BE2C (cell line): ENCODE measurements around a stretch of chr2.

DNA sequence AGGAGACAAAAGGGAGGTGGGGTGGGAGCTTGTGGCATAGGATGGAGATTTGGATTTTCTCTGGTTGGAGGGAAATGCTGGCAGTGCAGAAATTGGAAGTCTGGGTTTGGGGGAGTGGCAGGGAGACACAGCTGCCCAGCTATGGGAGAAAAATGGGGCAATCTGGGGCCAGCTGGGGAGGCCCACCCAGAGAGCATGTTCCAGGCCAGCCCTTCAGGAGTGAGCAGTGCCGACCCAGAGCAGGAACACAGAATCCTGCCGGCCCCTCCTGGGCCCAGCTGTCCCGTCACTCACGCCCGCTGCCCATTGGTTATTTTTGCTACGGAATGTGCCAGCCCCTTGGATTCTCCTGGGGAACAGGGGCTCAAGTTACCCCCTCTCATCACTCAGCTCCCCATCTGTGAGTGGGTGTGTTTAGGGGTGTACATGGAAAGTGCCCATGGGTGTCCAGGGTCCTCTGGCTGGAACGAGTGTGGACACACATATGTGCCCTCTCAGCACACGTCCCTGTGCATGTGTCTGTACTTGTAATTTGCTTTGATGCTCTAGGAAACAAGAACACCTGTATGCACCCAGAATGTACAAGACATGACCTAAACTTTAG lies 4.9 kb downstream of the SPEG start:
- RRBS: no CpG with 5 or more reads among the region's 8 CpGs

DNA sequence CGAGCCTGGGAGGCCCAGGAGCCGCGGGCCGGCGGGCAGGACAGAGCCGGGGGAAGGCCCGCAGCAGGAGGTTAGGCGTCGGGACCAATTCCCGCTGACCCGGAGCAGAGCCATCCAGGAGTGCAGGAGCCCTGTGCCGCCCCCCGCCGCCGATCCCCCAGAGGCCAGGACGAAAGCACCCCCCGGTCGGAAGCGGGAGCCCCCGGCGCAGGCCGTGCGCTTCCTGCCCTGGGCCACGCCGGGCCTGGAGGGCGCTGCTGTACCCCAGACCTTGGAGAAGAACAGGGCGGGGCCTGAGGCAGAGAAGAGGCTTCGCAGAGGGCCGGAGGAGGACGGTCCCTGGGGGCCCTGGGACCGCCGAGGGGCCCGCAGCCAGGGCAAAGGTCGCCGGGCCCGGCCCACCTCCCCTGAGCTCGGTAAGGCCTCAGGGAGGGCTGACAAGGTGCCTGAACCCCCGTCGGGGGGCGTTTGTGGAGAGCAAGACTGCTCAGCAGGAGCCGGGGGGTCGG lies 14.3 kb downstream of the SPEG start:
- RRBS: 78% methylated on average over 32 of the region's 42 CpGs

- RRBS: no CpG with 5 or more reads among the region's 11 CpGs
These were observed 25.5 kb upstream of the SPEGNB start for GRCh38 chr2:219470197-219471088.

DNA sequence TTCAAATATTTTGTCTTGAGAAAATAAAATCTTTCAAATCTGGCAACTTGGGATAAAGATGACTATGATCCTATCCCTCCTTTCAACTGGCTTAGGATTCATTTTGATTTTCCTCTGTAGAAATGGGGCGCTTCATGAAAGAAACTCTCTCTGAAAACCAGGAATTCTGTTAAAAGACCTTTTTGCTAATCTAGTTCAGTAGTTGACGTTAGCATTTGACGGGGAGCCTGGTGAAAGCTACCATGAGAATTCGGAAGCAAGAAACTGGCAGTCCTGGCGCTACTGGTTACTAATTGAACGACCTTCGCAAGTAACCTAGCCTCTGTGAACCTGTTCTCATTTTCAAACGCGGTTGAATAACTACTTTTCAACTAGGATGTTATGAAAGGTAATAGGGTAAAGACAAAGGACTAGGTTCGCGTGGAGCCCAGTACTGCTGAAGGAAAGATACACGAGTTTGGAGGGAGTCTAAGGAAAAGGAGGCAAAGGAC lies 665 bp upstream of the STK11IP start:
- RRBS: no CpG with 5 or more reads among the region's 12 CpGs

DNA sequence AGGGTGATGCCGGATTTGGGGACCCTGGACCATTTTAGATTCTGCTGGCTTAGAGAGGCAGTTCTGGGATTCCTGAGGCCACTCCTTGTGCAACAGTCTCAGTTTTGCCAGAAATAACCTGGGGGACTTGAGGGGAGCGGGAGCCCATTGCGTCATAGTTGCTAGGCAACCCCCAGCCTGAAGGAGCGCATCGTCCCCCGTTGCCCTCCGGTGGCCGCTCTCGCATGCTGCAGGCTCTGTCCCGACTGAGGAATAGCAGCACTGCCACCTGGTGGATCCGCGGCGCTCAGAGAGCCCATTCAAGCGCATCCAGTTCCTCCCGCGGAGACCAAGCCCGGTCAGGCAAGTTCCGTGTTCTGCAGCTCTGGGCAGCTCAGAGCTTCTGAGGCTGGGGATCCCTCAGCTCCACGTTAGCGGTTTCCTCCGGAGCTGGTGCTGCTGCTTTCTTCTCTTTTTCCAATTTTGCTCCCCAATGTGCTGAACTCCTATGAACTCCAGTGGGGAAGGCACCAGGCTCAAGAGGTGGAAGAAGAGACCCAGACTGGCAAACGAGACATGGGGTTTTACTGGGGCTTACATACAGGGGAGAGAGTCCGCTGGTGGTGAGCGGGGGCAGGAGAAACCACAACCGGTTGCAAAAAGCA lies 15.1 kb downstream of the SLC4A3 start:
- RRBS: 1% methylated on average over 5 of the region's 25 CpGs

- RRBS: no CpG with 5 or more reads among the region's 1 CpG
These were observed 35.1 kb downstream of the SLC4A3 start for GRCh38 chr2:219662417-219663054.

DNA sequence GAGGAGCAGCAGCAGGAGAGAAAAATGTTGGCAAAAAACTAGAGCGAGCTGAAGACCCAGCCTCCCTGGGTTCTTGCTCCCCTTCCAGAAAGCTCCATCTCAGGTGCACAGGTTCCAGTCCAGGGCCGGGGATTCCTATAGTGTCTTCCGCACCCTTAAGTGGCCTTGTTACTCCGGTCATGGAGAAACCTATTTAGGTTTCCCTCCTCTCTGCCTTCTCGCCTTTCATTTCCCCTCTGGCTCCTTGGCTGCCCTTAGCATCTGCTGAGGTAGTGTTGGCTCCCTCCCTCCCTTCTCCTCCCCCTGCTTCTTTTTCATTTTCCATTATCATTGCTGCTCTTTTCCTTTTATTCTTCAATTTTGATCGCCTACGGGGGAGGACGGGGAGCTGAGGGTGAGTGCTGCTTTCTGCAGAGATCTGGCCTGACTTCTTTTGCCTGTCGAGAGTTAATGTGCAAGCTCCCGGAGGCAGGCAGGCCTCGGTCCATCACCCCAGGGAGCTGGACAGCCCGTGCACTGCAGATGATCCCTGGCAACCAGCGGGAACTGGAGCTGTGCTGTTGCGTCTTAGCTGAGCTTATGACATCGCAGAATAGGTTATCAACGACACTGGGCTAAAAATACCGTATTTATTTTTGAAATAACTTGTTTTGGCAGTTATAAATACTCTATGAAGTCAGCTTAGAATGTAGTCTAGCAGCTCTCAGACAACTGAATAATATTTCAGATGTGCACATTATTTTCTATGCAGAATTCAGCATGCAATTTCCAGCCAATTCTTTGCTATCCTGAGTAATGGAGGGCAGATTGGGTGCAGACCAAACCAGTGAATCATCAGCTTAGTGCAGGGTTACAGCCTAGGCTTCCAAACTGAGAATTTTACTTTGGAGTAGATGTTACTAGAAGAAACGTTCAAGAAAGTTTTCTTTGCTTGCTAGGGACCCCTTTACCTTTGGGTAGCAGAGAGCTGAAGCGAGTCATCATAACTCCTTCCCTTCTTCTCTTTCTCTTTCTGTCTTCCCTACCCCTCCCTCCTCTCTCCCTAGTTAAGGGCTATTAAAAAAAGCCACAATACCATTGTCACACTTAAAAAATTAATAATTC lies 141.9 kb downstream of the SLC4A3 start:
- RRBS: 60% methylated on average over 3 of the region's 19 CpGs

GRCh38 chr2:219922401-219922657 lies 294.9 kb downstream of the SLC4A3 start:
- RRBS: no CpG with 5 or more reads among the region's 2 CpGs

DNA sequence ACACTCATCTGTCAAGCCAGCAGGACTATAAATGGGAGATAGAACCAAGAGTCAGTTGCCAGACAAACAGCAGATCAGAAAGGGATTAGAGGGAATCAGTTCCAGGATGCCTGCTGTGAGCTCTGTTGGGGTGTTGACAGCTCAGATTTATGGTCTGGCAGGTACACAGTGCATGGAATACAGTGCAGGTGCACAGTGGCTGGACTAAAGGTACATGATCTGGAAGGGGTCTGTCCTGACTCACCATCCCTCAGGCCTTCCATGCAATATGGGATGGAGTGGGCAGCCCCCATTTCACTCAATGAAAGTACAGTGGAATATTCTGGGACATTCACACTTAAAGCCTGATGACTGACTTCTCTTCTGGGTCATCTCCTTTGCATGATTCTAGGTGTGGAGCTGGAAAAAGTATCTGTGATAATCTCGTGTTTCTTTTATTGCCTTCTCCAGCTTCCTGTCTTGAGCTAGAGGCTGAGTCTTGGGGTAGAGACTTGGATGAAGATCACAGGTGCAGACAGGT lies 382.4 kb downstream of the SLC4A3 start:
- RRBS: no CpG with 5 or more reads among the region's 1 CpG

DNA sequence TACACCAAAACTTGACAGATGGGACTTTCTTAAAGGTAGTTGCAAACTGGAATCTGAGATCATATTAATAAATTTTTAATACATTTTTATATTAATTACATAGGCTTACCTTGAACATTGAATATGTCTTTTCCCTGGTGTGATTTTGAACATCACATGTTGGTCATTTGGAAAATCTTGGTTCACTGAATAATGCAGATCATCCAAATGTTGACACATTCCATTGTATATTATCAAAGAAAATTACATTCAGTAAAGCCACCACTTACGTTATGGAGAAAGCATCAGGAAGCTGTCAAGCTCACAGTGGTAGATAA lies 597.0 kb downstream of the EPHA4 start:
- RRBS: no CpG with 5 or more reads among the region's 1 CpG

DNA sequence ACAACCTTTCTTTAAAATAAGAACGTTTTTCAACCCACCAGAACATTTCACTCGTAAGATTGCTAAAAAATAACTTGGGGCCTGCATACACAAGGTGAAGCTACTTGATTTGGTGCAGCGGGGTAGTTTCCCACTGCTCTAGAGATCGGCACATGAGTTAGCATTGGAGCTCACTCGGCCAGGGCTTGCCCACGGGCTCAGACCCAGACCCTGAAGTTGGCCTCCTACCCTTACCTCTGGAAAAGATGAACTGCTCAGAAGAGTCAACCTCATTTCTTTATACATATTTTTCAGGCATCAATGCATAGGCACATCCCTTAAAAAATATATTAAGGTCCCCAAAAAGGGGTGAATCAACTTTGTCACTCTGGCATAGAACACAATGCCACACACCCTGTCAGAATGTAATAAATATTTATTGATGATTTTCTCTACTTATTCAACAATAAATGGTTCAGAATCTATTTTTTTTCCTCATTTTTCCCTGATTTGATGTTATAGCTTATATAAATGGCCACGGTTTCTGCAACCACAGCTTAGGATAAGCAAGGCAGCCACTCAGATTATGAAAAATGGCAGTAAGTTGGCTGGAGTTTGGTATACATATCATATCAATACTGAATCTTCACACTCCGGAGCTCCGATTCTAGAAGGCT lies 153.4 kb downstream of the EPHA4 start:
- RRBS: no CpG with 5 or more reads among the region's 9 CpGs

GRCh38 chr2:221482334-221482751 lies 89.8 kb downstream of the EPHA4 start:
- RRBS: no CpG with 5 or more reads among the region's 4 CpGs

- RRBS: no CpG with 5 or more reads among the region's 13 CpGs
These were observed 314.4 kb downstream of the PAX3 start for GRCh38 chr2:221984357-221984779.

DNA sequence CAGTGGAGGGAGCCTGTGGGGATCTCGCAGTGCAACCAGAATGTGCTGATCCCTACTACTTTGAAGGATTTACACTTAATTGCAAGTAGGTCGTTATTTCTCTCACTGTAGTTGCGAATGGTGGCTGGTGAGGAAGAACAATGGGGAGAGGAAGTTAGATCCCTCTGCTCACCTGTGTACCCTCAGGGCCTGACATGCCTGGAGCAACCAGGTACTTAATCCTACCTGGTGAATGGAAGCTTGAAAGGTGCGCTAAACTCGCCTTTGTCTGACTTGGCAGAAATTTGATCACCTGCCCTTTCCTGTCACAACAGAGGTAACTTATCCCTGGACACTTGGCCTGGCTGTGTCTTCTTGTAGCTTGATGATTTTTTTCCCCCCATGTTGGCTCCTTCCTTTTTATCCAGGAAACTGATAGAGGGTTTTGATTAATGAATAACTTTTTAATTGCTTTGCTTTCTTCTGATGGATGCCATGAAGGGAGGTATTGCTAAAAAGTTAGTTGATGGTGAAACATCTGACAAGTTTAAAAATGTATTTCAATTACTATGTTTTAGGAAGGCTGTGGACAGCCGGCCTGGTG lies 9.1 kb downstream of the SGPP2 start:
- RRBS: no CpG with 5 or more reads among the region's 6 CpGs

DNA sequence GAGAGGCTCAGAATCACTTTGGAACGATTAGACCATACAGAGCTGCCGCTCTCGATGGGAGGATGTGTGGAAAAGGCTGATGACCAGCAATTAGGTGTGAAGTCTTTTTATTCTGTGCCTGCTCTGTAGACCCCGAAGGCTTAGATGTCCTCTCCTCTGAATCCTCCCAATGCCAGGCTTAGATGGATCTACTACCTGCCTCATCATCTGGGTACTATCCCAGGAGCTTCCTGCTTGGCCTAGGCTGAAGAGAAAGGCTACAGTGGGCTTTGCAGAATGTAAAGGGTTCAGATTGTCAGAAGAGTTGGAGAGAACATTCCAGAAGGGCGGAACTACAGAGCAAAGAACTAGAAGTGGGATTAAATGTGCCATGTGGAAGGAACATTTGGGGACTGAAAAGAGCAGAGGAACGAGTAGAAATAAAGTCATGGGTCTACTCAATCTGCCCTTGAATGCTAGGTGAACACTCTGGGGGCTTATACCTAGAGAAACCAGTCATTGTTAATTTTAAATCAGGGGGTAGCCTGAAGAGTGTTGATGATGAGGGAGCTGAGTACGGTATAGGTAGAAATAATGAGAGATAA lies 21.4 kb downstream of the SGPP2 start:
- RRBS: no CpG with 5 or more reads among the region's 7 CpGs

GRCh38 chr2:222637139-222637467 lies 18.8 kb downstream of the FARSB start:
- RRBS: no CpG with 5 or more reads among the region's 1 CpG

DNA sequence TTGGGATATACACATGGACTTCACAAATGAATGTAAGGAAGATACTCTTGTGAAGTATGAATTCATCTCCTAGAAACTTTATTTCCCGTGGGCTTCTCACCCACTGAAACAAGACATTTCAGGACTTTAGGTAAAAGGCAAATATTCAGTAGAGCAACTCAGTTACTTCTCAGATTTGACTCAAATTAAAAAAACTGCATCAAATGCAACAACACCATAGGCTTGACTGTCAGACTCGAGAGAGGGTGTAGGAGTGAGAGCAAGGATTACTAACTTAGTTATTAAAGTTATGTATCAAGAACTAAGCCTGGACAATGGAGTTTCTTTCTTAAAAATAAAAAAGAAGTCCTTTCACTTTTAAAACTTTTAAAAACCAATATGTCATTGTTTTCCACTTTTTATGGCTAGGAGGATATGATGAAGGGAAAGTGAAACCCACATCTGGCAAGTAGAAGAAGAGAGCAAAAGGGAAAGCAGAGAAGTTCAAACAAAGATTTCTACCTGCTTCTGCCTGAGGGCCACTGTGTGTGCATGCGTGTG lies 71.6 kb upstream of the ACSL3 start:
- RRBS: no CpG with 5 or more reads among the region's 3 CpGs

- RRBS: no CpG with 5 or more reads among the region's 5 CpGs
These were observed 935 bp upstream of the ACSL3 start for GRCh38 chr2:222859876-222860325.

GRCh38 chr2:222889037-222889950 lies 28.5 kb downstream of the ACSL3 start:
- RRBS: no CpG with 5 or more reads among the region's 9 CpGs